ENCODE measurements around a stretch of chr16.

GRCh38 chr16:4670932-4671850 is 22.2 kb upstream of the NUDT16L1 start:
- RRBS, result no CpG with 5 or more reads among the region's 14 CpGs

- RRBS, result no CpG with 5 or more reads among the region's 16 CpGs
Observed at GRCh38 chr16:4679001-4679583, 14.3 kb upstream of the NUDT16L1 start.

- RRBS, result no CpG with 5 or more reads among the region's 38 CpGs
Observed at GRCh38 chr16:4680881-4681817, 12.2 kb upstream of the NUDT16L1 start.

GRCh38 chr16:4866643-4867837 is 19.8 kb downstream of the UBN1 start:
- RRBS, result 83% methylated on average over 3 of the region's 21 CpGs

DNA sequence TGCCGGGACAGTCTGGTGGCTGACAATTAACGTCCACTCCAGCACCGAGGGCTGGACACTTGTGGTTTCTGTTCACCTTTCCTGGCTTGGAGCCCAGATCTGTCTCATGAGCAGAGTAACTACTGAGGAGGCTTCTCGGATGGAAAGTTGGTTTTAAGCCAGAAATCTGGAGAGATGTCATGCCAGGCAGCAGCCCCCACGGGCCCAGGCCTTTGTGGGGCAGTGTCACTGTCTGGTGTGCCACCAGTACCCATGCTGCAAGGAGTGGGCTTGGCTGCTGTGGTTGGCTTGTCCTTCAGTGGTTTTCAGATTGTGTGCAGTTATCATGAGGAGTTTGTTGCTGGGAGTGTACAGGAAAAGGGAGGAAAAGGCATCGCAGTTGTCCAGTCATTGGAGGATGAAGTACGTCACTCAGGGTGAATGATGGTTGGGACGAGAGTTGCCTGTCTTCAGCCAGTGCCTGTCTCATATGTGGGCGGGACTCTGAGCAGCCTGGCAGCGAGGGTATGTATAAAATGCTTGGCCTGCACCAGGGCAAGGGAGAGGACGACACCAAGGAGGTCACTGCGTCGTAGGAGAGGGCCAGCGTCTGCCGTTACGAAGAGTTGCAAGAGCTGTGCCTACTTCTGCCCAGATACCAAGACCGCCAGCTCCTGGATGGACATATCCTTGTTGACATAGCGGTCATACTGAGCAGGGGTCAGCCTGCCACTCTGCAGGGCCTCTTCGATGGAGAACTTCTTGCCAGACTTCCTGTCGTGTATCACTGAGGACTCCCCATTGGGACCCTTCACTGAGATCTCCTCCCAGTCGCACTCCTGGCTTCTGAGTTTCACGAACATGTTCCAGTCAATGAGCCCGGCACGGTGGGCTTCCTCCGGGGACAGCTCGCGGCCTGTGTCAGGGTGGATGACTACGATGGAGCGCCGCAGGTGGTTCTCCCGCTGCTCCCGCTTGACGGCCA is 35.8 kb downstream of the UBN1 start:
- RRBS, result no CpG with 5 or more reads among the region's 33 CpGs

DNA sequence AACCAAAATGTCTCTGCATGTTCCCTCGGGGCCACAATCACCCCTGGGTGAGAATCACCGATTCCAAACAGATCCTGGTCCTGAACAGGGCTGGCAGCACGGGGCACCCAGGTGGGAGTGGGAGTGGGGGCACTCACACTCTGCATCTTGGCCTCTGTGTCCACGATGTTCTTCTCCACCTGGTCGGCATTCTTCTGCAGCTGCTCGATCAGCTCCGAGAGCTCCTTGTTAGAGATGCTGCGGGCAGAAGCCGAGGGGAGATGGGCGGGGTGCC is 26.3 kb downstream of the PPL start:
- RRBS, result no CpG with 5 or more reads among the region's 10 CpGs

- RRBS, result 7% methylated on average over 3 of the region's 14 CpGs
Observed at GRCh38 chr16:5117407-5117891, 19.9 kb upstream of the EEF2KMT start.

GRCh38 chr16:8739692-8740565 is 57.5 kb downstream of the TMEM186 start:
- RRBS, result no CpG with 5 or more reads among the region's 12 CpGs

DNA sequence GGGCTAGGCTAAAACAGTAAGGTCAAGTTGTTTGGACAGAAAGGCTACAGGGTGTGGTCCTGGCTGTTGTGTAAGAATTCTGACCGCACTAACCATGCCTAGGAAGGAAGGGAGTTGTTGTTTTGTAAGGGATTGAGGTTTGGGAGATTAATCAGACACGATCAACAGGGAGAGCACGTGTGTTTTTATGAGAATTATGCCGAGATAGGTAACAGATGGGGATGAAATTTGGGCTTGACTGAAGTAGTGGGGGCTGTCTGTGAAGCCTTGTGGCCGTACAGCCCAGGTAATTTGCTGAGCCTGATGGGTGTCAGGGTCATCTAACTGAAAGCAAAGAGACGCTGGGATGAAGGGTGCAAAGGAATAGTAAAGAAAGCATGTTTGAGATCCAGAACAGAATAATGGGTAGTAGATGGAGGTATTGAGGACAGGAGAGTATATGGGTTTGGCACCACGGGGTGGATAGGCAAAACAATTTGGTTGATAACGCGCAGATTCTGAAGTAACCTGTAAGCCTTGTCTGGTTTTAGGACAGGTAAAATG is 33.6 kb downstream of the CARHSP1 start:
- RRBS, result no CpG with 5 or more reads among the region's 9 CpGs

DNA sequence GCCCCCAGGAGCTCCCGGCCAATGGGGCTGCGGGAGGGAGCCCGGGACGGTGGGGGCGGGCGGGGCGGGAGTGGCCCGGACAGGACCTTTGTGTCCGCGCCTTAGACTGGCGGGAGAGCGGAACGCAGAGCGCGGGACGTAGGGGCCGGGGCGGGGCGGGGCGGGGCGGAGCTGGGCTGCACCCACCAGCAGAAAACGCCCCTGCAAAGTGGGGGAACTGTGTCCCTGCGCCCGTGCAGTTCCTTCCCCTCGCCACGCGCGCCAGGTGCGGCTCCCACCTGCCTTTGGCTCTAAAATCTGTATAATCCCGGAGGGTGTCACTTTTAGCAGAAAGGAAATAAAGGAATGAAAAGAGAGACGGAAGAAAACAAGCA is 245 bp upstream of the CARHSP1 start:
- RRBS, result under 1% methylated on average over 10 of the region's 31 CpGs

DNA sequence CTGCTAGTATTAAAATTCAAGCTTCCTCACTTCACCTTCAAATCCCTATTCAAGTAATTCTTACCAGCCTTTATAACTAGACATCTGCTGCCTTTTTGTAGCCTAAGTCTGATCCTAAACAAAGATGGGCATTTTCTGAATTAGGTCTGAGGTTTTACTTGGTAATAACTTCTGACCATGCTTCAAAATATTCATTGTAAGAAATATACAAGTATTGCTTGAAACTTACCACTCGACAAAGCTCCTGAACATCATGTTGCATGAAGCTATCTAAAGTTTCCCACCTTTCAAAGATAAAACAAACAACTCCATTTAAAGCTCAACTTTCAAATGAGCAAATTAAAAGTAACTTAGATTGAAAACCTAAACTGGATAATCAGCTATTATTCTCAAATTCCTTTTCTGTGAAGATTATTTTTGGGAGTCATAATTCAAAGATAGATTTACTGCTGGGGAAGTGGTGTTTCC is 34.2 kb downstream of the LITAFD start:
- RRBS, result no CpG with 5 or more reads among the region's 1 CpG

GRCh38 chr16:8920860-8921329 is 38.7 kb downstream of the LITAFD start:
- RRBS, result no CpG with 5 or more reads among the region's 6 CpGs

DNA sequence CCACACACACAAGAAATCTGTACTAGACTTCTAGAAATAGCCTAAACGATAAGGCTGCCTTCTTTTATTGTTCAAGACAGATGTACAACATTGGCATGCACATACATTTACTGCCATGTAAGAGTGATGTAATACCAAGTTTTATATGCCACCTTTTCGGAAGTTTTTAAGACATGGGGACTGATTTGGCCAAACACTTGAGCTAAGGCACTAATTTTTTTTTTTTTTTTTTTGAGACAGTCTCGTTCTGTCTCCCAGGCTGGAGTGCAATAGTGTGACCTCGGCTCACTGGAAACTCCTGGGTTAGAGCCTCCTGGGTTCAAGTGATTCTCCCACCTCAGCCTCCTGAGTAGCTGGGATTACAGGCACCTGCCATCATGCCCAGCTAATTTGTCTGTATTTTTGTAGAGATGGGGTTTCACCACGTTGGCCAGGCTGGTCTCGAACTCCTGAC is 28.7 kb downstream of the USP7 start:
- RRBS, result no CpG with 5 or more reads among the region's 6 CpGs

DNA sequence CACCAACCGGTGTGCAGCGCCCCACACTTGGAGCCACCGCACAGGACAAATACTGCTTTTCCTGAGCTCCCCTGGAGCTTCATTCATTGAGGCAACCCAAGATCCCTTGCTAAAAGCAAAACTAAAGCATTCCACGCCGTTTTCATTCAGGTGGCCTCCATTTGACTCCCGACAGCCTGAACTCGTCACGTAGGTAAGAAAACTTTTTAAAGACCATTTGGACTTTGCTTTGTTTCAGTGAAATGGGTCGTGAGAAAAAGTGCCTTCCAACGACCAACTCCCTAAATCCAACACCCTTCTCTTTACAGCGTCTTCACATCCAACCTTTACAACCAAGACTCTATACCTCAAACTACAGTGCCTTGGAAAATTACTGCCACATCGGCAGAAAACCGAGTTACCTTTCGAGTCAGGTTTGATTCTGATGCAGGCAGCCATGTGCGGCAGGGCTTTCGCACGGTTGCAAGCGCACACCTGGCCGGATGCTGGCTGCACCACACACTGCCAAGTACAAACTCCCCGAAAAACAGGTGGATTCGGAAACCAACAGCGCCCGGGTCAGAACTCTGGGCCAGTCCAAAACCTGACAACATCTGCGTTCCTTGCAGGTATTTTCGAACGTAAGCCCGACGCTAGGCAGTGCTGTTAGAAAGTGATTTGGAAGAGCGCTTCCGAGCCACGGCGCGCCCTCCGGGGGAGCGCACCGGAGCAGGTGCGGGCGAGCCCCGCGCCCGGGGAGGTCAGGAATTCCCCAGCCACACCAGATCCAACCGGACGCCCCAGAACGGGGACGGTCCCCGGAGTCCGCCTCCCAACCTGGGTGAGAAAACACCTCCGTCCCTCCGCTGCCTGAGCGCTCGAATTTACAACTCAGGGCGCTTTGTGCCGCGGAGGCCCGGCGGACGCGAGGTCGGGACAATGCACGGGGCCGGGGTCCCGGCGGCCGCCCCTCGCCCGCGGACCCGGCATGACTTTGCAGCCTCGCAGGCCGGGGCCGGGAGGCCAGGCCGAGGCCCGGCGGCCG is 1.3 kb downstream of the USP7 start:
- RRBS, result 4% methylated on average over 12 of the region's 75 CpGs

GRCh38 chr16:8964176-8964531 is 448 bp upstream of the USP7 start:
- RRBS, result 2% methylated on average over 4 of the region's 21 CpGs

DNA sequence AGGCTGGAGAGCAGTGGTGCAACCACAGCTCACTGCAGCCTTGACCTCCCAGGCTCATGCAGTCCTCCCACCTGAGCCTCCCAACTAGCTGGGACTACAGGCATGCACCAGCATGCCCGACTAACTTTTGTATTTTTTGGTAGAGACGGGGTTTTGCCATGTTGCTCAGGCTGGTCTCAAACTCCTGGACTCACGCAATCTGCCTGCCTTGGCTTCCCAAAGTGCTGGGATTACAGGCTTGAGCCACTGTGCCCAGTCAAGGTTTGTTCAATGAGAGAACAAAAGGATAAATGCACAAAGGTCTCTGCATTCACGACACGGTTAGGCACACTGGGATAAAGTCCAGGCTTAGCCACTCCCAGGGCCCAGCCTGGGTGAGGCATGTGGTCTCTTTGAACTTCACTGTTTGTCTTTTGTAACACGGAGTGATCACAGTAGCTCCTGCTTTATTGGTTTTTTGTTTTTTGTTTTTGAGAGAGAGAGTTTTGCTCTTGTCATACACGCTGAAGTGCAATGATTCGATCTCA is 23.6 kb upstream of the USP7 start:
- RRBS, result no CpG with 5 or more reads among the region's 8 CpGs

- RRBS, result no CpG with 5 or more reads among the region's 3 CpGs
Observed at GRCh38 chr16:9093840-9094227, 2.4 kb downstream of the HAPSTR1 start.

DNA sequence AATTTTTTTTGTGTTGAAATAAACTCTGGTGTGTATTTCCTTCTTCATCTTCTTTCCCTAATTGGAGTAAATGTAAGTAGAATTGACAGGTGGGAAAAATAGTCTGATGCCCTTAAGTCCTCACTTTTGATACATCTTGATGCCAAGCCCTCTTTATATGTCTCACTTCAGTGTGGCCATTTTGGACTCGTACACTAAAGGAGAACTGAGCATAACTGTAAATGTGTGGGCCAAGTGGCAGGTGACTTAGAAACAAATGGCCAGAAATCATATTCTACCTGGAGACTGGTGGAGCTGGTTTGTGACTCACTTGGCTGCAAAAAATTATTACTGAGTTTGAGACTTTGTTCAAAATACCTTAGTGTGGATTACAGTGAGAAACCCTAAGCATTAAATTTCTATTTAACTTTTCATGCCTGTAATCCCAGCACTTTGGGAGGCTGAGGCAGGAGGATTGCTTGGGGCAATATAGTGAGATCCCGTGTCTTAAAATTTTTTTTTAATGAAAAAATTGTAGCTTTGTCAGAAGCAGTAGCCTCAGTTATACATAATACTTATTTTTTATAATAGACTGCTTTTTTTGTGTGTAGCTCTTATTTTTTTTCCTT is 5.0 kb downstream of the HAPSTR1 start:
- RRBS, result no CpG with 5 or more reads among the region's 2 CpGs

DNA sequence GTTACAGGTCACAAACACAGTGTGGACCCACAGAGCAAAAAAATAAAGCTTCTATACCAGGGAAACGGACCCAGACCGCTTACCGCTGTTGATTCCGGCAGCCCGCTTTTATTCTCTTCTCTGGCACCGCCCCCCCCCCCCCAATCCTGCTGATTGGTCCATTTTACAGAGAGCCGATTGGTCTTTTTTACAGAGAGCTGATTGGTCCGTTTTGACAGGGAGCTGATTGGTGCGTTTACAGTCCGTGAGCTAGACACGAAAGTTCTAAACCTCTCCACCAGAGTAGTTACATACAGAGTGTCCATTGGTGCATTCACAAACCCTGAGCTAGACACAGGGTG is 92.2 kb downstream of the HAPSTR1 start:
- RRBS, result no CpG with 5 or more reads among the region's 11 CpGs

GRCh38 chr16:9674141-9674673 is 508.0 kb downstream of the GRIN2A start:
- RRBS, result no CpG with 5 or more reads among the region's 15 CpGs

Data from aortic smooth muscle cell (primary cell).